Vein endothelial cell (primary cell): ENCODE data around the gene PNPLA8.

DNA sequence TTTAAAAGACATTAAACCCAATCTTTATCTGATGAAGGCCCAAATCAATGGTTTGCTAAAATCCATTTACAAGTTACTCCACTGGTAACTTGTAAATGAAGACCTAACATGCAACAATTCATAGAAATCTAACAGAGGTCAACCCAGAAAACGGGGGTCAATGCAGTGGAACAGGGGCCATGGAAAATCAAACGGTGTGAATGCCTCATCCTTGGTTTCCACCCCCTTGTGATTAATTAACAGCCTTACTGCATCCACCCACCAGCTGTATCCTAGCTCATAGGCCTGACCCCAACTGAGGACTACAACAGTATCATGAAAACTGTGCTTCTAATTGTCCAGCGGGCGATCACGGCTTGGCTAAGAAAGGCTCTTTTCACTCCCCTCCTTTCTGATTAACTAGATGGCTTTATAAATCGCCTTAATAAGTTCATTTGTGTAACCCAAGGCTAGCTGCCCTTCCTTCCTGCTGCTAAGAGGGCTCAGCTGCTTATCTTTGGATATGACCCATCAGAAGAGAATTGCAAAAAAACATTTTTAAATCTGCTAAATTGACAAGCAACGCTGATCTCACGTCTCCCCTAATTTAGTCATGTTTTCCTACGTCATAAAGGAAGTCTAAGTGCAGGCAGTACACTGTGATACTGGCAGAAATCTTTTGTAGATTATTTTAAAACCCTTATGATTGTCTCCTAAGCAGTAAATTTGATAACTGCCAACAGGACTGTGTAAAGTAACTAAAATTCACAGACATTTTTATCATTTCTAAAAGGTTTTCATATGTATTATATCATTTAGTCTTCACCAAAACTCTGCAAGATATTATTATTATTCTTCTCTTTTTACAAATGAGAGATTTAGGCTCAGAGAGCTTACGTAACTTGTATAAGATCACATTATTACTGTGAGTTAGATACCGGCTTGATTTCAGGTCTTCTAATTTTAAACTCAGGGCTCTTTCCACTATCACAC is 163.0 kb downstream of the NRCAM start:
- CAGE, long polyA plus RNA: no peak

GRCh38 chr7:108294562-108295113 is 161.6 kb downstream of the NRCAM start:
- CAGE, long polyA plus RNA: no peak

- CAGE, long polyA plus RNA: no peak
Measured at GRCh38 chr7:108525981-108526605, at the start of gene PNPLA8. PNPLA8 (minus strand) TSS chr7:108526135.

DNA sequence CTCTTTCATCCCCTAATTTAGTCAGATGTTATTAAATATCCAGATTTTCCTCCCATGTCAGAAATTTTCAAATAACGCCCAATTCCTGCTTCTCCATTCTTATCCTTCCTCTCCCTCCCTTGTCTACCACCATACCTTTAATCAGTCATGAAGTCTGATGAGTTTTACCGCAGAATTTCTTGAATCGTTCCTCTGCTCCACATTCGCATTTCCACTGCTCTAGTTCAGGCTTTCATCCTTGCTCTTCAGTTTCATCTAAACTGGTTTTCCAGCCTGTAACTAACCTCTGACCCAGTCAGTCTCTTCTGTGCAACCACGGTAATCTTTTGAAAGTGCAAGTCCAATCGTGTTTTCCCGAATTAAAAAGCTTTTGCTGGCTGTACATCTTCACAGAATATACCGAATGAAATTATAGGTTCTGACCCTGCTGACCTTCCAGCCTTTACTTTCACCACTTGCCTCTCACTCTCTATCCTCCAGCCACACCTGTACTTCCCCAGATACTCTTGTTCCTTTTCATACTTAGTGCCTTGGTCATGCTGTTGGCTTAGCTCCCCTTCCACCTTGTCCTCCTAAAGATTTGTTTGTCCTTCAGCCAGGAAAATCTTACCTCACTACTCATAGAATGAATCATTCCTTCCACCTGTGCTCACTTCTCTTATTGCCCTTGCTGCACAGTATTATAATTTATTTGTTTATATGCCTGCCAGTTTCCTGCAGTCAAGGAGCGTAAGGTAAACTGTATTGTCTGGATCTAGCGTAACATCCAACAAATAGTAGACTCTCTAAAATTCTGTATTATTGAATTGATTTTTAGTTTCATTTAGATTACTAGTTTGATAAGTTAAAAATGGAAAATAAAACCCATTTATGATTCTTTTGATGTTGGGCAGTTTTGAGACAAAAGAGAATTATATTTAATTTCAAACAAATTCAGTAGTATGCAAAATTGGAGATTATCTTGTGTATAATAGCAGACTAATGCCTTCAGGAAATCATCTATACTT is 2.3 kb upstream of the PNPLA8 start:
- CAGE, long polyA plus RNA: no peak

DNA sequence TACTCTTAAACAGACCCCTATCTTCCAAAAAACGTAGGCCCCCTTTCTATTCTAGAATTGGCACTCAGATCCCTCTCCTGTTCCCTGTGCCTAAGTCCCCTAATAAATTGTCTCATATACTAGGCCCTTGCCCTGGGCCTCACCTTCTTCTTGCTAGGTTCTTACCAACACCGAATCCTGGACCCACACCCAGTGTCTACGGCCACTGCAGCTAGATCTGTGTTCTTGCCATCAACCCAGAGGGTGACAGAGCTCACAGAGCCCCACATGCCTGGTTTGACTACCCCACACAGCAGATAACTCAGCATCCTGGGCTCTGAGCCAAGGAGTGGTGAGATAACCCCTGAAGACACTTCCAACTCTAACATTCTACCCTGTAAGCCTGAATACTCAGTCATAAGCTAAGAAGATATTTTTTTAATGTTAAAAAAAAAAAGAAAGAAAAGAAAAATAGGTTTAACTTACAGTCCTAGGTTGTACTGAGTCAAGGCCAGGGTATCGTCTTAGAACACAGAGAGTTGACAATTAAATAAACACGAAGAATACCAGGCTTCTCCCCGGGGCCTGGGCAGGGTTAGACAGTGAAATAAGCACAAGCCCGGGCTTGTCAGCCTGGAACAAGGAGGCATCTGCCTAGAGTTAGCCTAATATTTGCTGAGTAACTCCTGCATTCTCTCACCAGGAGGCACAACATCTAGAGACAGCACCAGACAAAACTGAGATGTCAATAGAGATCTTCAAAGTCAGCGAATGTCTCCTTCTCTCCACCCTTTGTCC is 556.6 kb upstream of the LRRN3 start:
- CAGE, long polyA plus RNA: no peak

GRCh38 chr7:110642791-110643153 is 448.2 kb upstream of the LRRN3 start:
- CAGE, long polyA plus RNA: no peak

DNA sequence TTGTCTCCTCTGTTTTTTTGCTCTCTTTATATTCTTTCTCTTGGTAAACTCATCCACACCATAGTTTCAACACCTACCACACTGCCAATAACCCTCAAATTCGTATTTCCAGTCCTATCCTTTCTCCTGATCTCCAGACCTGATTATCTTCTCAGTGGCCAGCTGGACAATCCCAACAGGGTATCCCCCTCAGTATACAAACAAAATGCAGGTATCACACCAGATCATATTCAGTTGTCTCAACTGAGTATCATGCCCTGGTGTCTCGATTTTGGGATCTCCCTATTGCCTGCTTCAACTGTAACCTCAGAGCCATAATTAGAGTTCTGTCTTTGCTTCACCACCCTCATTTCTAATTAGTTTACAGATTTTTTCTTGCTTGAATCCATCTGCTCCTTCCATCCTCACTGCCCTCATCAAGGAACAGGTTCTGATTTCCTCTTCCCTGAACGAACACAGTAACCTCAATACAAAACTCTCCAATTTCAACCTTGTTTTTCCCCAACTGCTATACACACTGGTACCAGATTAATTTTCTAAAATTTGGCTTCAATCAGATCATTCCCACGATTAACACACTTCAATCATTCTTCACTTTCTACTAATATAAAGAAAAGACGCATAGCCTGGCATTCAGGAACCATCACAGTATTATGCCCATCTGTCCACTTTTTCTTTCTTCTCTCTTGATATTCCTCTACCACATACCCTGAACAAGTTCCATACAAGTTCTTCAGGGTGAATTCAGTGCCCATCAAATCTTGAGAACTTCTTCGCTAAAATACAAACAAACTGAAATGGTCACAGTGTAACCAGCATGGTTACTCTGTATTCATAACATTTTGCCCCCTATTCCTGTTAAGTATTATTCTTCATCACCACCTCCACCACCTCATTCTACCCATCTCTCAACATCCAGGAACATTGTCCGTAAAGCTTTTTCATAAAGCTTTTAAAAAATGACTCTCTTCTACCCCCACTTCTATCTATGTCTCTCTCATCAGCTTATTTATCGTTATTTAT is 404.3 kb upstream of the LRRN3 start:
- CAGE, long polyA plus RNA: no peak

DNA sequence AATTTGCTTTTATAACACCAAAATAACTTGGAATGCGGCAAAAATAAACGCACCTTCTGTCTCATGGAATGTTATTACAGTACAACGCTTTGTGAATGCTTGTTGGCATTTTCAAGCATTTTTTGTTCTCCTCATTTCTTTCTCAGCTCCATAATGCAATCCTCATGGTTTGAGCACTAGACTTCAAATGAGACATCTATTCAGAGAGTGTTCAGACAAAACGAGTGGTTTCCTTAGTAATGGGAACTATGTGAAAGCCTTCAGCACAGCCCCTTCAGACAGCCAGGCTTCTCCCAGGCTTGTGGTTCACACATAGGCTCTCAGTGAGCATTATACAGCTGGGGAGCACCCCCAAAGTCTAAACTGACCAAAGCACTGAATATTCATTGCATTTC is 8.6 kb upstream of the LRRN3 start:
- CAGE, long polyA plus RNA: no peak

DNA sequence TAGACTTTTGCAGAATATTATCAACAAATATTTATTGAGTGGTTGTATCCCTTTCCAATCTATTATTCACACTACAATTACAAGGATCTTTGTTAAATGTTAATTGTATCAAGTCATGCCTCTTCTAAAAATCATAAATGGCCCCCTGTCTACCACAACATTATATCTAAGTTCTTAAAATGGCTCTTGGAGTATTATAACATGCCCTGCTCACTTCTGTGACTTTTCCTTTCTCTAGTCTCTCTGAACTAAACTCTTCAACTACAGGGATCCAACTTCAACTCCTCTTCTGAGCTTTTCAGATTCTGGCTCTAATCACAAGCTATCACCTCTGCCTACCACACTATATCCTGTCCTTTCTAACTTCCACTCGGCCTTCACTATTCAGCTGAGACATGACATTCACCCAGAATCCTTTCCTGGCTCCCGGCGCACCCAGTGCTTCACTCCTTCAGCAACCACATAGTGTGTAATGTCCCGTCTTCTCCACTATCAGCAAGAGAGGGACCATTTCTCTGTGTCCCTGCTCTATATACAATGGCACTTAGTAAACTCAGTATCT is 219.1 kb downstream of the IMMP2L start:
- CAGE, long polyA plus RNA: no peak

GRCh38 chr7:111860380-111861017 is 298.2 kb upstream of the IMMP2L start:
- CAGE, long polyA plus RNA: no peak

DNA sequence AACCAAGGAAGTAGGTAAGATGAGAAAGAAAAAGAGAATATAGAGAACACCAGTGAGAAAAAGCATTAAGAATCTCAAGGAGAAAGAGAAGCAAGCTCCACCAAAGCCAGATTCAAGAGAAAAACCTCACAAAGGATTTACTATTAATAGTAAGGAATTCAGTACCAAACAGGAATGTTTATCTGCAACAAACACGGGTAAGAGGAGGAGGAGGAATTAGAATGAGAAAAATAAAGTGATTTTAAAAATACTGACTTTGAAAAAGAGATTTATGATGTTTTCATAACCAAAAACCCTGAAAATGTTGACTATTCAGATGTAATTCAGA is 311.3 kb upstream of the IMMP2L start:
- CAGE, long polyA plus RNA: no peak

DNA sequence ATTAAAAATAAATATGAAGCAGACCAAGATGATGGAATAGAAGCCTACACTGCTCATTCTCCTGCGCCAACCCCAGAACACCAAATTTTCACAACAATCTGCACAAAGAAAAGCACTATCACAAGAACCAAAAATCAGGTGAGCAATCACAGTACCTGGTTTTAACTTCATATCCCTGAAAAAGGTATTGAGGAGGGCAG is 316.0 kb upstream of the IMMP2L start:
- CAGE, long polyA plus RNA: no peak

DNA sequence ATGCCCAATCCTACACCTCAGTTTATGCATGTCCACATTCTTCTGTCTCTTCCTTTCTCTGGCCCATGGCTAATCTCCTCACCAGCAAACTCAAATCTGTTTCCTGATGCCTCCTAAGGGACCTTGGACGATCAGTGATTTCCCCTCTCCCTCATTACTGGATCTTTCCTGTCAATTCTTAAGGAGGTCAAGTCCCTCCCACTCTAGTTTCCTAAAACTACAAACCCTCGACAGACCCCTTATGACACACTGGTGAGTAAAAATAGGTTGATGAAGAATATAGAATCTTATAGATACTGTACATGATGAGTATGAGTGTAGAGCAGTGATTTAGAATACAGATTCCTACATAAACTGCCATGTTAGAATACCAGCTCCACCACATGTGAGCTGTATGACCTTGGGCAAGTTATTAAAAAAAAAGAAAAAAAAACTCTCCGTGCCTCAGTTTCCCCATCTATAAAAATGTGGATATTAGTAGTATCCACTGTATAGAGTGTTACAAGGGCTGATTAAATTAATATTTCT is 236.2 kb downstream of the DOCK4 start:
- CAGE, long polyA plus RNA: no peak

DNA sequence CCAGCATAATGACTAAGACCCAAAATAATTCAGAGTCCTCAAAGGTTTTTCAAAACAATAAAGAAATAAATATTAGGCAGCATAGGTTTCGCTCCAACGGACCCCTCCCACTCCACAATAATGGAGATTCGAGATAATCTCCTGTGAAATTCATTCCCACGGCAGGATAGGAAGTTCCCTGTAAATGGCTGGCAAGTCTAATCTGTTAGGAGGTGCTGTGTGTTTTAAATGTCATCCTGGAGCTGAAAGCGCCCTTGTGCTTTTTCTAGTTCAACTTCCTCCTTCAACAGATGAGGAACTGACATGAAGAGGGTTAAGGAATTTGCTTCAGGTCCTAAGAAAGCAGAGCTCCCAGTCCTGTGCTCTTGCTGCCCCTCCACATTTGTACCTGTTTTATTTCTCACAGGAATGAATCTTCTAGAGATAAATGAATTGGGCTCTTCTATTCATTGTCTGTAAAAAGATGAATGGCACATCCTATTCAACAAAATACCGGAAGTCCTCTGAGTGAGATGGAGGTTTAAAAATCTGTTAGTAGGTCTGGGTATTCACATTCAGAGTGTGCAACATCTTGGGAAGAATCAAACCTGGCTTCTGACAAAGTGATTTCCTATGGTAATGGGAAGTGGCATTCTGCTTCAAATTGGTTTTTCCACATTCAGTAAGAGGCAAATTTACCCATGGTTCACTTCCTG is 218.6 kb downstream of the DOCK4 start:
- CAGE, long polyA plus RNA: no peak

DNA sequence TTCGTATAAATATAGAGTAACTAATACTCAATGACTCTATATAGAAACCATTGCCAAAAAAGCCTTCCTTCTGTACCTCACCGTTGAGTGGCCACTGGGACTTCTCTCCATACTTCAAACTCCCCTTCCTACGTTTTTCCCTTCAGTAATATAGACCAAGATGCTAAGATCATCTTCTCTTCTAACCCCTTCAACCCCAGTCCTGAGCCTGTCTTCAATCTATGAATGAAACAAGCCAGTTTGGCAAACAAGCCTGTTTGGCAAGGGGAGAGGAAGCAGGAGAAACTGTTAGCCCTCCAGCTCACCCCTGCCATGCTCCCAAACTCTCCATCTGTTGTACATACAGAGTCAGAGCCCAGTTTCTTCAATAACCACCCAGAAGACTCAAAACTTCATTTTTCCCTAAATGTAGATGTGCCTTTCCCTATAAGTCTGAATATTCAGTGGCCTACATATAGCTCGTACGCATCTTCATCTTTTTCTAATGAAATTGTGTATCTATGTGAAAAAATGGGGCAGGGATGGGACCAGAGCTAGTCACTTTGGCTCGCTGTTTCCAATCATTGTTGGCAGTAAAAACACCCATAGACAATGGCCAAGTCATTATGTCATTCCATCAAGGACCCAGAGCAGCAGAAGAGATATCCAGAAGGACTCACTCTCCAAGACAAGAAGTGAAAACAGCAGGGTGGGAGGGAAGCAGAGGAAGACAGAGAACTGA is 87.5 kb downstream of the DOCK4 start:
- CAGE, long polyA plus RNA: no peak

GRCh38 chr7:112140687-112141821 is 65.1 kb downstream of the DOCK4 start:
- CAGE, long polyA plus RNA: no peak

GRCh38 chr7:112183592-112184527 is 22.3 kb downstream of the DOCK4 start:
- CAGE, long polyA plus RNA: no peak

GRCh38 chr7:112245268-112245612 is 38.7 kb downstream of the ZNF277 start:
- CAGE, long polyA plus RNA: no peak

- CAGE, long polyA plus RNA: no peak
Measured at GRCh38 chr7:112257945-112258206, 51.4 kb downstream of the ZNF277 start.

GRCh38 chr7:112451740-112452545 is 1.7 kb downstream of the IFRD1 start:
- CAGE, long polyA plus RNA: no peak